Umbilical cord (tissue), 2 donors: ENCODE measurements around the gene WDFY3.

GRCh38 chr4:84887062-84887622 is 79.3 kb downstream of the WDFY3 start:
- RAMPAGE, long total RNA: no peak

DNA sequence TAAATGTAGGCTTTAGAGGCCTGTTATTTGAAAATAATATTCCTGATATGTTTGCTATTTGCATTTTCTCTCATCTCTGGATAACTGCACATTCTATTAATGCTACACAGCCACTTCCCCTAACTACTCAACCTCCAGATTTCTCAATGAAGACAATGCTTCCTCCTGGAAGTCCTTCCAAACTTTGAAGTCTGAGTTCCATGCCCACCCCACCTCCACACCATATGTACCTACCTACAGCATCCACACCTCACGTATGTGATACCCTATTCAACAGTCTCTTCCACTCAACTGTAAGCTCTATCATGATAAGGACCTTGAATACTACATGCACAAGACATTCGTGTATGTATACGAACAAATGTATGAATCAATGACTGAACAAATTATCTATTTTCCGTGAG is 6.4 kb downstream of the WDFY3 start:
- RAMPAGE, long total RNA: no peak

- RAMPAGE, long total RNA: start-site peak on the minus strand at chr4:84966571-84966711, 22 and 13 reads in 2 replicates
Measured at GRCh38 chr4:84966514-84967633, at the start of gene WDFY3. WDFY3 (minus strand) TSS chr4:84966690.

- RAMPAGE, long total RNA: no peak
Measured at GRCh38 chr4:85577103-85578080, 102.4 kb downstream of the ARHGAP24 start.

DNA sequence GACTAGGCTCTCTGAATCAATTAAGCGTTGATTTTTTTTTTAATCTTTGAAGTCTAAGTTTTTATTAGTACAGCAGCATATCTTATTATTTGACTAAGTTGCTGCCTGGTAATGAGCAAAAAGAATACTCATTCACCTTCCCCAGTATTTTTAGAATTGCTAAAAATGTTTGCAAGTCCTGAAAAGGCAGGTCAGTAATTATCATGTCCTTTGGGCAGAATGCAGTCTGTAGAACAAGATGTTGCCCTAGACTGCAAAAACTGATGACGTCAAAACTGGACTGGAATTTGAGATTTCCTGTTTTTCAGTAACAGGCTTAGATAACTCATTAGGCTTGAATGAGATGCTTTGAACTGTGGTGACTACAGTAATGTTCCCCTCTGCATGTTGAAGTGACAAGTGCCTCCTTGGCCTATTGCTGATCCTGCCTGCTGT is 128.9 kb downstream of the ARHGAP24 start:
- RAMPAGE, long total RNA: no peak

DNA sequence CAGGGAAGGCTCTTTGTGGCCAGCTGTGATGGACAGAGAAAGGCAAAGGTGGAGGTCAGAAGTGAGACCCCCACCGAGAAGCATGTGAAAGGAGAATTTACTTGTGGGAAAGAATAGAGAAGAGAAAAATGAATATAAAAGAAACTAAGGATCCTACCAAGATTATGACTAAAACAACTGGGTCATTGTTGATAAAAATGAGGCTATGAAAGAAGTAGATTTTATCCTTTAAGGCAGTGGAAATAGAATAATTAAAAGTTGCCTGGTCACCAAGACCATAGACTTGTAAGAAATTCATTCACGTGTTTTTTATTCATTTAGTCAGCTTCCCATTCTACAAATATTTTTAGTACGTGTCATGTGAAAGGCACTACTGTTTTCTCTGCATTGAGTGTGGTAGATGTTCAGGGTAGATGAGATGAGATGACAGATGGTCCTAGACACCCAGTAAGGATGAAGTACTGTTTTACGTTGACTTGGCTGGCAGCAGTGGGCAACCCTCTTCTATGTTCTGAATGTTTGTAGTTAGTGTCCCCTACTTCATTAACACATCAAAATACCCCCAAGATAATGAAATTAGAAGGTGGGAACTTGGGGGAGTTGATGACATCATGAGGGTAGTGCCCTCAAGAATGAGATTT is 228.1 kb downstream of the ARHGAP24 start:
- RAMPAGE, long total RNA: no peak

DNA sequence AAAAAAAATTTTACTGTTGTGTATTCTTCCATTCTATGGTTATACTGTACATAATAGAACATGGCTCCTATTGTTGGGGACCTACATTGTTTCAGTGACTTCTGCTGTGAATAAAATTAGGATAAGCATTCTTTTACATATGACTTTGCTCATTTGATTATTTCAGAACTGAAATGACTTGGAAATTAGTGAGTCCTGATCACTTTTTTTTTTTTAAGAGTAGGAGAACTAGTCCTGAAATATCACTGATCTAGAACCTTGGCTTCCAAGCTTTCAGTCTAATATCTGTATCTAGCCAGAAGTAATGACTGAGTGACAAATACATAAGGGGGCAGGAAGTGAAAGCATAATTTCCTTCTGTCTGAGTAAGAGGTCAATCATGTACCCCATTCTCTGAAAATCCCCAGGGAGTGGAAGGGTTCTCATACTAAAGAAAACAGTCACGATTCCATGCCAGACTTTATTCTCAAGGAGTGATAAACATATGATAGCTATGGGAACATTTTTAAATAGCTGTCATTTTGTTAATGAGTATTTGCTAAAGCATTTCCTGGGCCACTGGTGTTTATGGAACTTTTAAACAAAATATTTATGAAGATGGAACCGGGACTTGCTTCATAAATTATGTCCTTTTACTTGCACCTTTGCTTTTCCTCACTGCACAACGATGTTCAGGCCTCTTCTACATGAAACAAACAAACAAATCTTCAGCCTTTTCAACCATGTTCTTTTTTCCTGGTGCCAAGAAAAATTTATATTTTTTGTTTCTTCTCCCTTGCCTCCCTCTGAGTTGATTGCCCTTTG is 308.5 kb downstream of the ARHGAP24 start:
- RAMPAGE, long total RNA: no peak

GRCh38 chr4:85929904-85930348 is 429.9 kb downstream of the MAPK10 start:
- RAMPAGE, long total RNA: no peak

GRCh38 chr4:86451566-86452007 is 91.7 kb upstream of the MAPK10 start:
- RAMPAGE, long total RNA: no peak

DNA sequence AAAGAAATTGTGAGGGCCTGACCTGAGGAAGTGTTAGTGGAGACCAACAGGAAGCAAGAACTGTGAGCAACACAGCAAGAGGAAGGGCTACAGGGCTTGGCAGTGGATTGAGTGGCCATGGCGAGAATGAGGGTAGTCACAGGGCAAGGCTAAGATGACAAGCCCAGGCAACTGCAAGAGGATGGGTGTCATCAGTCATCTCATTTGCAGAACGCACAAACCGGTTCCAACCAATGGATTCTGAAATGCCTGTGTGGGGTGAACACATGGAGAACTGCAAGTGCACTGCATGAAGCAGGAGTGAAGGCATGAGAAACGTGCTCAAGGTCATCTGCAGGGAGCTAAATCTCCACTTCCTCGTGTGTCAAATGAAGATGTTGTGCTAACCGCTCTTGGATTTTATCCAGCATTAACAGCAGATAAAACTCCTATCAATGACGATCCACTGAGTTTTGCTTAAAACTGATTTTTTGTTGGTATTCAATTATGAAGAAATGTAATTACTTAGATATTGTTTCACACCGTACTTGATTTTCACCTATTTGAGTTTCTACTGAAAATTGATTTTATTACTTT is 3.4 kb downstream of the SLC10A6 start:
- RAMPAGE, long total RNA: no peak

- RAMPAGE, long total RNA: no peak
Measured at GRCh38 chr4:86971522-86972345, 36.9 kb downstream of the AFF1 start.

DNA sequence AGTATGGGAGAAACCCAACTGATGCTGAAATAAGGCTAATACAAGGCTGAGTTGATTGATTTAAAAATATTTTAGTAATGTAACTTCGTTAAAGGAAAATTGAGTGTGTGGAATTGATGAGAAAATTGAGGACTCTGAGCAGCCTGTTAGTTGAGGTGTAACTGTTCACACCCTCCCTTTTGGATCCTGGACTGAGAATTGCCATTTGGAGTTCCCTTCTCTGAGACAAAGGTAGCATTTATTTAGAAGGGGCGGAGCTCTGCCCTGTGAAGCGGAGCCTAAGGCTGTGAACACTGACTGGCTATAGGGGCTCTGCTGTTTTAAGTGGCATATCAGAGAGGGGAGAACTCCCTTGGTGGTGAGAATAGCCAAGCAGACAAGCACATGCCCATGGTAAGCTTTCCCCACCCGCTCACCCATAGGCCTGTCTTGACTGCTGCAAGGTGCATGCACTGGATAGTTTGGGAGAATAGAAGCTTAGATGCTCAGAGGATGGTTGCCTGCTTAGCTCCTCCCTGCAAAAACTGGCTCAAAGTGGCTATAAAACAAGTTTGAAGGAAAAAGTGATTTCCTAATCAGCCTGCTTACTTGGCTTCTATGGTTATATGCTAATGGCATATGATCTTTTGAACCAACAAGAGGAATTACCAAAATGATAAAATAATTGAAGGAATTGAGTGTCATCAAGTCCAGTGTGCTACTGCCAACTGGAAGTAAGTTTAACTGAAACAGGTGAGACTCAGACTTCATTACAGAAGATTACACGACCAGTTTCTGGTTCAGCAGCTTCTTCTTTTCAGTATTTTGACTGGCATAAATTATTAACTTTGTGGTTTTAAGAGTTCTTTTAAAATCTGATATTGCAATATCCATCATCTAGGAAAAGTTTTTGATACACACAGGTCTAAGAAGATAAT is 108.3 kb downstream of the AFF1 start:
- RAMPAGE, long total RNA: no peak

DNA sequence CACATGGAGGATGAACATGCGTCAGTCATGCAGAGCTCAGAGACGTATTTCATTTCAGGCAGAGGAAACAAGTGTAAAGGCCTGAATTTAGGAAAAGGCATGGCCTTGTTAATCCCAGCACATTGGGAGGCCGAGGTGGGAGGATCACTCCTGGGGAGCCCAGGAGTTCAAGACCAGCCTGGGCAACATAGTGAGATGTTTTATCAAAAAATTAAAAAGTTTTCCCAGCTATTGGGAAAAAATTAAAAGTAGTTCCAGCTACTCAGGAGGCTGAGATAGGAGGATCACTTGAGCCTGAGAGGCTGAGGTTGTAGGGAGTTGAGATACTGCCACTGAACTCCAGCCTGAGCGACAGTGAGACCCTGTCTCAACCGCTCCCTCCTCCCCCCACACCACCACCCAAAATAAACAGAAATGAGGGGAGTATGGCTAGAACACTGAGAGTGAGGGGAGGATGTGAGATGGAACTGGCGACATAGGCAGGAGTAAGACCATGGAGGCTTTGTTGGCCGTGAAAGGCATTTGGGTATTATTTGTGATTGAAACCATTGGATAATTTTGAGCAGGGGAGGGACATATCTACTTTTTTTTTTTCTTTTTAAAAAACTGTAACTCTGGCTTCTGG is 117.3 kb downstream of the AFF1 start:
- RAMPAGE, long total RNA: no peak

DNA sequence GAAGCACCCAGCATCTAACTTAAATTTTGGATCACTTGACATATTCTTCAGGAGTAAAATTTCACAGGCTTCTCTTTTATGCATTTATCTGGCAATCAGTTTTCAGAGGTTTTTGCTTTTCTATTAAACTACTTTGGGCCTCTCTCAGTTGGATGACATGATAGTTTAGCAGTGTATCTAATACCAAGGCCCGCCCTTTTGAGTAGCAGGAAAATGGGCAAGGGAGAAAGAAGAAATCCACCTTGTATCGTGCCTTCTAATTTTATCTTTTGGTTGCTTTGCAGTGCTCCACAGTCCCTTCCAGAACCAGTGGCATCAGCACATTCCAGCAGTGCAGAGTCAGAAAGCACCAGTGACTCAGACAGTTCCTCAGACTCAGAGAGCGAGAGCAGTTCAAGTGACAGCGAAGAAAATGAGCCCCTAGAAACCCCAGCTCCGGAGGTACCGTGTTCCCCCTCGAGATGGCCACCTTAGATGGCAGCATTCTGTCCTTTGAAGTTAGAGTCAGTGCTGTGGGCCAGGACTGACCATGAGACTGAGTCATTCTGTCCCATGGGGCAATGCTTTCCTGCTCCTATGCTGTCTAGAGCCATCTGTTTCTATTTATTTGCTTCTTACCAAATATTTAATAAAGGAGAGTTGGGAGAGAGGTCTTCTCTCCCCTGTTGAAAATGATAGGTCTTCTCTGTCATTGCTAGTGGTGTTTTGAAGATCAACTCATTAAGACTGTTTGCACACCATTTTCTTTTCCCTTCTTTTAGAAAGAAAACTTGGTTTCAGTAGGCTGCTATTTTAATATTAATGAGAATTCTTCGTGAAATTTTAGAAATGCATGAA is 112.3 kb downstream of the KLHL8 start:
- RAMPAGE, long total RNA: no peak

- RAMPAGE, long total RNA: no peak
Measured at GRCh38 chr4:87122182-87122655, 98.2 kb downstream of the KLHL8 start.

GRCh38 chr4:87127531-87128005 is 92.8 kb downstream of the KLHL8 start:
- RAMPAGE, long total RNA: no peak

DNA sequence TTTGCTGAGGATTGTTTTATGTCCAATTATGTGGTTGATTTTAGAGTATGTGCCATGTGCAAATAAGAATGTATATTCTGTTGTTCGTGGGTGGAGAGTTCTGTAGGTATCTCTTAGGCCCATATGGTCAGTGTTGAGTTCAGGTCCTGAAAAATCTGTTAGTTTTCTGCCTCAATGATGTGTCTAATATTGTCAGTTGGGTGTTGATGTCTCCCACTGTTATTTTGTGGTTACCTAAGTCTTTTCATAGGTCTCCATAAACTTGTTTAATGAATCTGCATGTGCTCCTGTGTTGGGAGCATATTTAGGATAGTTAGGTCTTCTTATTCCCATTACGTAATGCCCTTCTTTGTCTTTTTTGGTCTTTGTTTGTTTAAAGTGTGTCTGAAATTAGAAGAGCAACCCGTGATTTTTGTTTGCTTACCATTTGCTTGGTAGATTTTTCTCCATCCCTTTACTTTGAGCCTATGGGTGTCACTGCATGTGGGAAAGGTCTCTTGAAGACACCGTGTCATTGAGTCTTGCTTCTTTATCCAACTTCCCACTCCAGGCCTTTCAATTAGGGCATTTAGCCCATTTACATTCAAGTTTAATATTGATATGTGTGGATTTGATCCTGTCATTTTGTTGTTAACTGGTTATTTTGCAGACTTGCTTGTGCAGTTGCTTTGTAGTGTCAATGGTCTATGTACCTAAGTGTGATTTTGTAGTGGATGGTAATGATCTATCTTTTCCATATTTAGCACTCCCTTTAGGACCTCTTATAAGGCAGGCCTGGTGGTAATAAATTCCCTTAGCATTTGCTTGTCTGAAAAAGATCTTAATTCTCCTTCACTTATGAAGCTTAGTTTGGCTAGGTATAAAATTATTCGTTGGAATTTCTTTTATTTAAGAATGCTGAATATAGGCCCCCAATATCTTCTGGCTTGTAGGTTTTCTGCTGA is 10.2 kb upstream of the HSD17B13 start:
- RAMPAGE, long total RNA: no peak

GRCh38 chr4:87526415-87526876 is 2.7 kb downstream of the SPARCL1 start:
- RAMPAGE, long total RNA: no peak

- RAMPAGE, long total RNA: no peak
Measured at GRCh38 chr4:87679662-87680255, 29.7 kb downstream of the DMP1 start.

- RAMPAGE, long total RNA: no peak
Measured at GRCh38 chr4:87718037-87718670, 68.1 kb downstream of the DMP1 start.